Islet of Langerhans (tissue), 1 donor: ENCODE data around the gene LEKR1.

DNA sequence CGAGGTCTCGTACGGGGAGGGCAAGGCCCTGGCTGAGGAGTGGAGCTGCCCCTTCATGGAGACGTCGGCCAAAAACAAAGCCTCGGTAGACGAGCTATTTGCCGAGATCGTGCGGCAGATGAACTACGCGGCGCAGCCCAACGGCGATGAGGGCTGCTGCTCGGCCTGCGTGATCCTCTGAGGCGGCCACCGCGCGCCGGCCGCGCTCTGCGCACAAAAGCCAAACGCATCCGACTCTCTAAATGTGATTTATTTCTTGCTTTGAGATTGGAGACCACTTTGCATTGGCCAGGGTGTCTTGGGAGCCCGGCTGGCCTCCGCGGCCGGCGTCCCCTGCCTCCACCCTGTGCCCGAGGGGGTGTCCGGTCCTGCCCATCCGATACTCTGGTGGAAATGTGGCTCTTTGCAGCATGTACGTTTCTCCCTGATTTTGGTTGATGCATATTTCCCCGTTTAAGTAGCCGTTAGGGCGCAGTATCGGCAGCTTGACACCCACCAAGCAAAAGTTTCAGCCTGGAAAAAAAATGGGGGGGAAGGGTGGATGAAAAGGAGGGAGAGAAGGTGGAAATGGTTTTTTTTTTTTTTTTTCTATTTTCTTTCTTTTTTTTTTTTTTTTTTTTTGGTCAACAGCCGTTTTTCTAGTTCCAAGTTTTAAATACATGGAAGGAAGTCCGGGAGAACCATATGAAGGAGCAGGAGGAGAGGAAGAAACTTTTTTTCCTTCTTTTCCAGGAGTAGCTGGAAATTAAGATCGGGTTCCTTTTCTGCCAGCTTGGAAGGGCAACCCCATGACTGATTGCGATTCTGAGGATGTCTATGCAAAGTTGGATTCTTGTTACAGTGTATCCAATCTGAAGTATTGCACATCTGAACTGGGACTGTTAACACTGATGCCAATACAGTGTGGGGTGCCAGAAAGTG, 1.3 kb downstream of the RAP2B start:
- RRBS = 14% methylated on average over 4 of the region's 44 CpGs

DNA sequence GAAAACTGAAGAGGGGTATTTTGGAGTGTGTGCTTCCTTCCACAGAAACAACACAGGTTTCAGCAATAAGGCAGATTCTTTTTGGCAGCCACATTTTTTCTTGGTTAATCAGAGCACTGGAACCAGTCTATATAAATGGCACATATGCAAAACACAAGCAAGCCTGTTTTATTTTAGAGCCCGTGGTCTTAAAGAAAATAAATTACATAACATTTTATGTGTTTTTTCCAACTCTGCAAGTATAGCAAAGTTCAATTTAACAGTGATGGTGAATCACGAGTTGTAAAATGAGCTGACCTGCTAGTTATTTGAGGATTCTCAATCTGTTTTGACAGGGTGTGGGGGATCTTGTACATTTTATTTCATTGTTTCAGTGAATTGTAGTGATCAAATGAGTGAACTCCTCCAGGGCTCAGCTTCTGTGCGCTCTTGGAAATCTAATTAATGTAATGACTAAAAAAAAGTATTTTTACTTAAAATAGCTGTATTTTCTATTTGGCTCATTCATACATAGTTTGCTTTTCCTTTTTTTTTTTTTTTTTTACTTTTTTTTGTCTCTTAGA, 2.7 kb downstream of the ARHGEF26 start:
- RRBS = no CpG with 5 or more reads among the region's 3 CpGs

GRCh38 chr3:154255180-154255578, 69.1 kb downstream of the DHX36 start:
- RRBS = no CpG with 5 or more reads among the region's 8 CpGs

GRCh38 chr3:155109820-155110516, 29.8 kb downstream of the MME start:
- RRBS = no CpG with 5 or more reads among the region's 7 CpGs

GRCh38 chr3:155703868-155704511, 40.9 kb downstream of the PLCH1 start:
- RRBS = no CpG with 5 or more reads among the region's 8 CpGs

DNA sequence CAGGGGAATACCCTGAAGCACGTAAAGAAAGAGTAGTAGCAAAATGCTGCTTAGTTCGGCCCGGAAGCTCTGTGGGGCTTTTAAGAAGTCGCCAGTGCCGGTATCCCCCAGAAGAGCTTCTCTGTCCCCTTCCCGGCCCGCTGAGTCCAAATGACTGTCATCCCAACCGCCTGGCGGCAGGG, 605 bp downstream of the SLC33A1 start:
- RRBS = 0% methylated on average over 5 of the region's 9 CpGs

DNA sequence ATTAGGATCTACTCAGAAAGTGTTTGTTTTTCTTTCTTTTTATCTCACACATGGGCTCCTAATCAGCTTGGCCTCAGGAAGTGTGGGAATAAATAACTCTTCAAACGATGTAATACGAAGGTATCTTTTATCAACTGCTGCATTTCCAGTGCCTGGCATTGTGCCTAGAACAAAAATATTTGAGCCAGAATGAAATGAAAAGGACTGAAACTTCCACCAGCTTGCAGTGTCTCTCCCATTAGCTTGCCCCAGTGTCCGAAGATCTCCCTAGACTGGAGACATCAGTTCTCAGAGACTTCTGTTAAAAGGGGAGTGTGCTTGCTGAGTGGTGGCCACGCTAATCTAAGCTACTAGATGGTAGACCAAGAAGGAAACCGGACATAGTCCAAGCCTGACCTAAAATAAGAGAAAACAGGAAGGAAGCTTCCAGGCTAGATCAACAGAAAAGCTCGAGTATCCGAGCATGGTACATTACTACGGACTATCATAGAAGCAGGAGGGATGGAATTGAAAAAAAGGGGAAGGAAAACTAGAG, 28.6 kb downstream of the KCNAB1 start:
- RRBS = no CpG with 5 or more reads among the region's 8 CpGs

DNA sequence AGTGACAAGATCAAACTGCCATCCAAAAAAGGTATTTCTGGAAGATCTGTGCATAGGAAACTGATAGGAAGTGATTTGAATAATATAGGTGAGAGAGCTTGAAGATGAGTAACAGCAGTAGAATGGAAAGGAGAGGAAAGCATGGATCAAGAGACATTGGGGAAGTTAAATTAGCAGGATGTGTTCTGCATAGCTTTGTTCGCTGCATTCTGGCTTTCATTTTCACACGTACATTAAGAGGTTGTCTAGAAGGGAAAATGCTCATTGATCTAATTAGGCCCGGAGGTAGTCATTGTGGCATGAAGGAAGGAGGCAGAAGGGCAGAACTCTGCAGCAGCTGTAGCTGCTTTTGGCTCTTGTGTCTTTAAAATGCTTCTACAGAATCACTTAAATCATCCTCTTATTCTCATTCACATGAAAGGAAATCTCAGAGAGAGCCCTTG, 40.2 kb downstream of the KCNAB1 start:
- RRBS = no CpG with 5 or more reads among the region's 3 CpGs

- RRBS = no CpG with 5 or more reads among the region's 6 CpGs
Measured at GRCh38 chr3:156542134-156543494, 12.3 kb downstream of the SSR3 start.

DNA sequence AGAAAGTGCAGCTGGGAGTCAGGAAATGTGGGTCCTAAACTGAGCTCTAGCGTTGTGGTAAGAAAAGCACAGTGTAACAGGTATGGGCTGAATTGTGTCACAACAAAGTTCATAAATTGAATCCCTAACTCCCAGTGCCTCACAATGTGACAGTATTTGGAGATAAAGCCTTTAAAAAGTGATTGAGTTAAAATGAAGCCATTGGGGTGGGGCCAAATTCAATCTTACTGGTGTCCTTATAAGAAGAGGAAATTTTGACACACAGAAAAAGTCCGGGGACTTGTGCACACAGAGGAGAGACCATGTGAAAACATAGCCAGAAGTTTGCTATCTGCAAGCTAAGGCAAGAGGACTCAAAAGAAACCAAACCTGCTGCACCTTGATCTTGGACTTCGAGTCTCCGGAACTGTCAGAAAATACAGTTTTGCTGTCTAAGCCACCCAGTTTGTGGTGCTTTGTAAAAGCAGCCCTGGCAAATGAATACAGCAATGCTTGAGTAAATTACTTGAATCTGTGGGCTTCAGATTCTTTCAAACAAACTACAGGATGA, 53.6 kb upstream of the SSR3 start:
- RRBS = no CpG with 5 or more reads among the region's 4 CpGs

GRCh38 chr3:156665411-156665800, 9.0 kb upstream of the TIPARP start:
- RRBS = no CpG with 5 or more reads among the region's 2 CpGs

DNA sequence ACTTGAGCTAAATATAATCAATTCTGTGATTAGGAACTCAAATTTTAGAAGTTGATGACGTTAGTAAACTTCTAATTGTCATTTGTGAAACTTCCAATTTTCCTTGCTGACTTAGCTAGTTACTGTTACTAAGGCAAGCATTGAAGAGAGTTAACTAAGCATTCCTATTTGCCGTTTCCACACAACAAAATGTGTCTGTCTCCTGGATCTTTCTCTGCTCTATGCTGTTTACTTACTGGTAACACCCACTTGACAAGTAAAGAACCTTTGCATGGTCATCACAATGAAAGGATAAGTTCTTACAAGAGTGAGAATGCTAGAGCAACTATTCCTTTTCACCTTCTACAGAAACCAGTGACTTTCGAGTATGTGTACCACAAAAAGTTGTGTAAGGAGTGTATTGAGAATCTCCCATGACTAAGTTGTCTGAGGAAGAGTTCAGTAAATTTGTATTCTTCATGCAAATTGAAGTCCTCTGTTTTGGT, 10.7 kb downstream of the TIPARP start:
- RRBS = no CpG with 5 or more reads among the region's 3 CpGs

DNA sequence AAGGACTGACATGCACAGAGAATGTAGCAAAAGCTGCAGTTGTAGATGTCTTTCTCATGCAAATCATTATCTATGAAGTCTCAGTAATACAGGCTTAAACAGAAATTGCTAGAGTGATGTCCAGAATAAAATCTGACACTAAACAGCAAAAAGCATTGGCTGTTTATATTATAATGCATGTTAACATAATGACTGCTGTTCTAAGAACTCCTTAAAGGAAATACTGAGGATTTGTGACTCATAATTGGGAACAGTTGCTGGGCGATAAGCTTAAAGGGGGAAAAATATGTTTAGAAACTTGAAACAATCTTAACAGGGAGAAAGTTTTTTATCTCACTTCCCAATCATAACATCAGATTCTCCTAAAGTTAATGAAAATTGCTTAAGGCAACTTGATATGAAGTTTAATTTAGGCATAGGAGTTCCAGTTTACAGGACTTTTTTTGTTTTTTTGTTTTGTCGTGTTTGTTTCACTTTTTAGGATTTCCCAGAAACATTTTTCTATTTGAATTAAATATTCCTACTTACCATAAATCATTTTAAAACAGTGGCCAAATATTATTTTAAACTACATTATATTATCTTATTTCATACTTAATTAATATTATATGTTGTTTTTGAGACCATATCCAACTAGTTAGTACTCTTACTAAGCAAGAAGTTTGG, 17.6 kb downstream of the TIPARP start:
- RRBS = no CpG with 5 or more reads among the region's 2 CpGs

DNA sequence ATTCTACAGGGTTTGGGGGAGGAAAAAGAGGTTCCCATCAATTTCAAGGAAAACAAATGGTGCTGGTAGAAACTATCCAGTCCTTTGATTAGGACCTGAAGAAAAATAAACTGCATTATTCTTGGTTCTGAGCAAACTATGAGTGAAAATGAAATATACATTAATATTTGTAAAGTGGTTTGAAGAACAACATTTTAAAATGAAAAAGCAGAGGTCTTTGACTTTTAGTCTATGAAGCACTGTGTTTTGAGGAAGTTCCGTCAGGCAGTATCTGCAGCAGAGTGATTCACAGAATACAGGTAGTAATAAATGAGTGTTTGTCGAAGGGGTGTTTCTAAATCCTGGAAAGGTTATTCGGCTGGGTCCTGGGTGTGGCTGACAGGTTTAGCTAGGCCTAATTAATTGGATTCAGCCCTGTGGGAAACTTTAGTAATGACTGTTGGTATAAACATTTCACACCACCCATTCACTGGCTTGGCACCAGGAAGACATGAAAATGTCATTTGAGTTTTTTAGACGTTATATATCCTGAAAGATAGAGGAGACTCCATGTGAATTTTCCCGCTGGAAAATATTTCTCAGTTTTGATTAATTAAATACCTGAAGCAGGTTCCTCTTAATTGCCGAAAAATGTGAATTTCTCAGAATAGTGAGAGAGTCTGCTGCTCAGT, 51.3 kb downstream of the TIPARP start:
- RRBS = no CpG with 5 or more reads among the region's 6 CpGs

- RRBS = 1% methylated on average over 17 of the region's 38 CpGs
Measured at GRCh38 chr3:156825855-156826387, at the start of gene LEKR1. TSS of gene LEKR1 (plus strand) at chr3:156826353.

DNA sequence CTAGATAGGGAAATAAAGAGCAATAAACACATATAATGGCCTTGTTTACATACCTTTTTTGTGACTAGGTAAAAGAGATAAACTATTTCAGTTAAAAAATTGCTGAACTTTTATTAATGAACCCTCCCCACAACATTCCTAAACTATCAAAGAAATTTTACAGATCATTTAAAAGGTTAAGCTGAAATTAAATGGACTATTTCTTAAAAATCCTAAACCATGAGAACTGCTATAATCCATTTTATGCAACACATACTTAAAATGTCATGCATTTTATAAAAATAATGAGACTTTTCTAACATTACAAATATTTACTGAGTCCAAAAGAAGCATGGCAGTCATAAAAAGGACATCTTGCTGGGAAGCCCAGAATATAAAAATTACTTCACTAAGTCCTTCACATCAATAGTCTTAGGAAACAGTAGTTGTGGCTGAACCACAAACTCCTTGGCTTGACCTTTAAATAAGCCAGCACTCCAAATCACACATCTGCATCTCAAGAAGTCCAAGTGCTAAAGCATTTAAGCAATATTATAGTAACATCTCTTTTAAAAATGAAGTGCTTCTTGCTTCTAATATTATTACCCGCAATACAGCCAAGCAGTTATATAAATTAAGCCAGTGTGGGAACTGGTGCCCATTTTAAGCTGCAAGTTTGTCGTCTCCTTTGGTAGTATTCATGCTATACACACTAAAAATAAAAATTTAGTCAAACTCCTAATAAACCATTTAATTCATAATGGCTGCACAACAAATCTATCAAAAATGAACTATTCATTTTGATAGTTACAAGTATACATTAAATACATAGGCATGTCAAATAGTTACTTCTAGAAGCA, 8.8 kb downstream of the CCNL1 start:
- RRBS = no CpG with 5 or more reads among the region's 2 CpGs

- RRBS = no CpG with 5 or more reads among the region's 3 CpGs
Measured at GRCh38 chr3:157155549-157156304, 4.2 kb downstream of the CCNL1 start.

DNA sequence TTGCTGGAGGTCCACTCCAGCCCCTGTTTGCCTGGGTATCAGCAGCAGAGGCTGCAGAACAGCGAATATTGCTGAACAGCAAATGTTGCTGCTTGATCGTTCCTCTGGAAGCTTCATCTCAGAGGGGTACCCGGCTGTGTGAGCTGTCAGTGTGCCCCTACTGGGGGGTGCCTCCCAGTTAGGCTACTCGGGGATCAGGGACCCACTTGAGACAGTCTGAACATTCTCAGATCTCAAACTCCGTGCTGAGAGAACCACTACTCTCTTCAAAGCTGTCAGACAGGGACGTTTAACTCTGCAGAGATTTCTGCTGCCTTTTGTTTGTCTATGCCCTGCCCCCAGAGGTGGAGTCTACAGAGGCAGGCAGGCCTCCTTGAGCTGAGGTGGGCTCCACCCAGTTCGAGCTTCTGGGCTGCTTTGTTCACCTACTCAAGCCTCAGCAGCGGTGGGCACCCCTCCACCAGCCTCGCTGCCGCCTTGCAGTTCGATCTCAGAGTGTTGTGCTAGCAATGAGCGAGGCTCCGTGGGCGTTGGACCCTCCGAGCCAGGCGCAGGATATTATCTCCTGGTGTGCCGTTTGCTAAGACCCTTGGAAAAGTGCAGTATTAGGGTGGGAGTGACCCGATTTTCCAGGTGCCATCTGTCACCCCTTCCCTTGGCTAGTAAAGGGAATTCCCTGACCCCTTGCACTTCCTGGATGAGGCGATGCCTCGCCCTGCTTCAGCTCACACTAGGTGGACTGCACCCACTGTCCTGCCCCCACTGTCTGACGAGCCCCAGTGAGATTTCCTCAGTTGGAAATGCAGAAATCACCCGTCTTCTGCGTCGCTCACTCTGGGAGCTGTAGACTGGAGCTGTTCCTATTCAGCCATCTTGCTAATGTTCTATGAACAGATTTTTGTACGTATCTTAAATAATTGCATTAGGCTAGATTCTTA, 219.9 kb downstream of the RSRC1 start:
- RRBS = no CpG with 5 or more reads among the region's 25 CpGs

DNA sequence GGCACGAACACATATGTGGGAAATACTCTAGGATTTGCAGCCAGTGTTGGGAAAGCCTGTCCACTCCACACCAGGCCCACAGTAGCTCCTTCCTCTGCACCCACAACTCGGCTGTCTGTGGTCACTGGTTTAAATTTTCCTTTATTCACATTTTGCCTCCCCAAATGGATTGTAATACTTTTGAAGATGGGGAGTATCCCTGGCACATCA, 33.3 kb upstream of the MFSD1 start:
- RRBS = no CpG with 5 or more reads among the region's 2 CpGs

- RRBS = 74% methylated on average over 2 of the region's 8 CpGs
Measured at GRCh38 chr3:158770321-158770755, 31.5 kb upstream of the MFSD1 start.